OCI-LY7 (cell line): ENCODE measurements around a stretch of chr10.

DNA sequence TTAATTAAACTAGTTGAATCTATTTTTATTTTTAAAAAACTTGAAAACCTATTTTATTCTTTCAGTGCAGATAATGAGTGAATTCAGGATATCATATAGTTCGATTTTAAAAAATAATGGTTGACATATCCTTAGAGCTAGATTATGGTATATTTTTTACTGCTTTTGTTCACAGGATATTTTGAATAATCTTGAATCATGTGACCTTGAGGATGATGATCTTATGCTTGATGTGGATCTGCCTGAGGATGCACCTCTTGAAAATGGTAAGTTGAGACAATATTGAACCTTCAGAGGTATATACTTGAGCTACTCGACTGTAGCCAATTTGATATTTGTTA is 89.2 kb downstream of the CCSER2 start:
- PRO-cap: no peak
- RAMPAGE, long total RNA: no peak

DNA sequence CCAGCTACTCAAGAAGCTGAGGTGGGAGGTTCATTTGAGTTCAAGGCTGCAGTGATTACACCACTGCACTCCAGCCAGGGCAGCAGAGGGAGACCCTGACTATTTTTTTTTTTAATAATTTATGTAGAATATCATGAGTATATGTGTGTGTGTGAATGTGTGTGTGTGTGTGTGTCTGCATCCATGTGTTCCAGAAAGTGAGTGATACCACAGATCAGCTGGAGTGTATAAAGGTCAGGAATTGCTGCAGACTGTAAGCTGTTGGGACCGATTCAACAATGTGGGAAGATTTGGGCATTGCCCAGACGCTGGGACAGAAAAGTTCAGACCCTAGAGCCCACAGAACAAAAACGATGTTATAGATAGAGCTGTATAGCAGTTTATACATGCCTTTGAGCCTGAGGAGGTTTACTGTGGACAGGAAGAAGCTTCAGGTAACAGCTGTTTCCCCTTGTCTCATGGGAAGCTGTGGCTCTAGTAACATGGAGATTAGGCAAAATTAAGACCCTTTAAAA is 435.6 kb downstream of the CCSER2 start:
- PRO-cap: no peak
- RAMPAGE, long total RNA: no peak

DNA sequence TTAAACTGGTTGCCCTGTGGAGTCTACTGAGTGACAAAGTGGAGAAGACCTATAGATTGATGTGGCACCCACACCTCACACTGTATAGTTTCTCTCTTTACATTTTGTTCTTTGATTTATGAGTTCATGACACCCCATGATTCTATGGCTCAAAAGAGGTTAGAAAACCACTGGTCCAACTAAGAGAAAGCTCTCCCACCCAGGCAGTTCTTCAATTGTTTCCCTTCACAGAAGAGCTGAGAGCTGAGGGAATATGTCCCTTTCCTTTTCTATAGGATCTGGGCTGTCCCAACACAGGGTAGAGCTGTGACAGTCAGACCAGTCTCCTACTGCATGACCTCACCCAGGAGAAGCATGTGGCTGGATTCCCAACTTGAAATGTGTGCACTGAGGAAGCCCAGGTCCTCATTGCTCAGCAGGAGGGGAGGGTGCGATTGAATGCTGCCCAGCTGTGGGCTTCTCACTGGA is 508.5 kb downstream of the CCSER2 start:
- PRO-cap: no peak
- RAMPAGE, long total RNA: no peak

- PRO-cap: no peak
- RAMPAGE, long total RNA: no peak
Observed at GRCh38 chr10:84837874-84838299, 509.5 kb downstream of the CCSER2 start.

- PRO-cap: no peak
- RAMPAGE, long total RNA: no peak
Observed at GRCh38 chr10:86244455-86244883, 122.1 kb downstream of the GRID1 start.

DNA sequence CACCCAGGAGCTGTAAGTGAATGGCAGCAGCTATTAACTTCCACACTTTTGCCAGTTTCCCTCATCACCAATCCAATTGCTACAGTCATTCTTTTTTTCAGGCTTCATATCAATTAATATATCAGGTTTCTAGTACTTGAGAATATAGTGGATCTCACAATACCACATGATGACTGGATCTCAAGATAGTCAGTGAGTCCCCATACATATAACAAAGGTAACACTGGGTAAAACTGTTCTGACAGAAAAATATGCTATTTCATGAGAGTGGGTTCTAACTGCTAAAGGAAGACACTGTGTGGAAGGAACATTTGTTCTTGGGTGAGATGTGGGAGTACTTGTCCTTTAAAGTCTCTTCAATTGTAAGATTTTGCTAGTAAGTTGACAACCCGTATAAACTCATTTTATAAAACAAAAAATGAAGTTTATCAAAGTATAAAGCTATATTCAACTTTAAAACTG is 35.6 kb downstream of the WAPL start:
- PRO-cap: no peak
- RAMPAGE, long total RNA: no peak

DNA sequence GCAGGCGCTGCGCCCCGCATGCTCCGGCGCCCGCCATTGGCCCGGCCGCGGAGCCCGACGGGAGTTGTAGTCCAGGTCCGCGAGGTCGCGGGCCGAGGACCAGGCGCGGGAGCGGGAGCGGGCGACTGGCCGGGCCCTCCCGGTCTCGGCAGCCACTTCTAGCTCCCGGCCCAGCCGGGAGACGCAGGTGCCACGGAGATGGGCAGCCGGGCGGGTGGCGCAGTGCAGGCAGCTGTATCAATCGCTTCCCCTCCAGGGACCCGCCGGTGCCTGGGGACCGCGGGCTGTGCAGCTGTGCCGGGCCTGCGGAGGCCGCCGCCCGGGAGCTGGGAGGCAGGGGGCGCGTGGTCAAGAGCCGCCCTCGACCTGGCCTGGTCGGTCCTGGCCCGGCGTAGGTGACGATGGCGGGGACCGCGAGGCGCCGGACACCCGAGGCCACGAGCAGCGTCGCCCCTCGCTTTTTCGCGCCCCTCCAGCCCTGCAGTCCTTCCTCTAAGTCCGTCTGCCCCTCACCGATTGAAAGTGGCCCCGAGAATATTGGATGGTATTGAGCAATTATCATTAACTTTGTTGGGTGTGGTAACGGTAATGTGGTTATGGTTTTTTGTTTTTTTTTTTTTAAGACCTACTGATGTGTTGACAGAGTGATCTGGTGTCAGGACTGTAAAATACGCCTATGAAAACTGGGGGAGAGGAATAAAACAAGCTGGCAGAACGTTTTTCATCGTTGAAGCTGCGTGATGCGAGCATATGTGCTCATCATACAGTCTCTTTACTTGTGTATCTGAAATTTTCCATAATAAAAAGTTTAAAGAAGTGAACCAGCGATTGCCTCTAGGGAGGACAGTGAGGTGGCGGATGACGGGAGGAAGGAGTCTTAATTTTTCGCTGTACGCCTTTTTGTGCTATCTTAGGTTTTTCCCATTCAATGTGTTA is 542 bp upstream of the WAPL start:
- PRO-cap: bidirectional peak, plus-strand start at position 67 of the sequence, minus-strand start outside the sequence; unidirectional peak, minus-strand start at position 518 of the sequence
- RAMPAGE, long total RNA: no peak

GRCh38 chr10:86664538-86665631 is 3.4 kb upstream of the LDB3 start:
- PRO-cap: no peak
- RAMPAGE, long total RNA: no peak

DNA sequence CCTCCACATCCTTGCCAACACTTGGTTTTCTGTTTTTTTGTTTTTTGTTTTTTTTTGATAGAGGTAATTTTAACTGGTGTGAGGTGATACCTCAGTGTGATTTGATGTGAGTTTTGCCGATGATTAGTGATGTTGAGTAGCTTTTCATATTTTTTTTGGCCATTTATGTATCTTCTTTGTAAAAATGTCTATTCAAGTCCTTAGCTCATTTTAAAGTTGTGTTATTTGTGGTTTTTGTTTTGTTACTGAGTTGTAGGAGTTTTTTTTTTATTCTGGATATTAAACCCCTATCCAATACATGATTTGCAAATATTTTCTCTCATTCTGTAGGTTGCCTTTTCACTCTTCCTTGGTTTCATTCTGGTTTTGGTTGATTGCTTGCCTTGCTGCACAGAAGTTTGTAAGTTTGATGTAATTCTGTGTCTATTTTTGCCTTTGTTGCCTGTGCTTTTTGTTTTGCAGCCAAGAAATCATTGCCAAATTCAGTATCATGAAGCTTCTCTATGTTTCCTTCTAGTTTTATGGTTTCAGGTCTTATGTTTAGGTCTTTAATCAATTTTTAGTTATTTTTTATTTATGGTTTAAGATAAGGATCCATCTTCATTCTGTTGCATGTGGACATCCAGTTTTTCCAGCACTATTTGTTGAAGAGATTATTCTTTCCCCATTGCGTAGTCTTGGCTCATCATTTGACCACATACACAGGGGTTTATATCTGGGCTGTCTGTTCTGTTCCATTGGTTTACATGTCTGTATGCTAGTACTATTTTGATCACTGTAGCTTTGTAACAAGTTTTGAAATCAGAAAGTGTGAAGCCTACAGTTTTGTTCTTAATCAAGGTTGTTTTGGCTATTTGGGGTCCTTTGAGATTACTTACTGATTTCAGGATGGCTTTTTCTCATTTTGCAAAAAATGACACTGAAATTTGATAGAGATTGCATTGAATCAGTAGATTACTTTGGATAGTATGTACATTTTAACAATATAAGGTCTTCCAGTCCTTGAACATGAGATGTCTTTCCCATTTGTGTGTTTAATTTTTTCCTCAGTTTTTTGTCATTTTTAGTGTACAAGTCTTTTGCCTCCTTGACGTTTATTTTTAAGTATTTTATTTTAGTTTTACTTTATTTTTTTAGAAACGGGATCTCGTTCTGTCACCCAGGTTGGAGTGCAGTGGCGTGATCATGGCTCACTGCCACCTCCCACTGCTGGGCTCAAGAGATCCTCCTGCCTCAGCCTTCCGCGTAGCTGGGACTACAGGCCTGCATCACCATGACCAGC is 26.5 kb downstream of the BMPR1A start:
- PRO-cap: no peak
- RAMPAGE, long total RNA: no peak

DNA sequence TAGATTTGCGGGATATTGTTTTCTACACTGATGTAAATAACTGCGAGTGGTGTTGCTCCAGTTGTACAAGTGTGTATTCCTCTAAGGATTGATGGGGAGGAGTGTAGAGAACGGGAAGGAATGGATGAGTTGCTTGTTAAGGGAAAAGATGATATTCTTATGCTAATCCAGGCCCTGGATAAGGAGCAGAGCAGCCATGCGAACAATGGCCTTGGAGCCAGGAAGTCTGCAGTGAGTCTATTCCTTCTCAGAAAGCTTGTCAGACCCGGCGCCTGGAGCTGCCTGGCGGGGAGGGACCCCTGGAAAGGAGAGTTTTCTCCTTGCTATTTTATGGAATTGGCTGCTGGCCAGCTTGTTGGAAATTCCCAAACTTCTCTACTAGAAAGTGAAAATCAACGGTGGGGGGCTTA is 89.1 kb downstream of the MMRN2 start:
- PRO-cap: no peak
- RAMPAGE, long total RNA: no peak

- PRO-cap: no peak
- RAMPAGE, long total RNA: no peak
Observed at GRCh38 chr10:86872565-86873235, 84.7 kb downstream of the MMRN2 start.

DNA sequence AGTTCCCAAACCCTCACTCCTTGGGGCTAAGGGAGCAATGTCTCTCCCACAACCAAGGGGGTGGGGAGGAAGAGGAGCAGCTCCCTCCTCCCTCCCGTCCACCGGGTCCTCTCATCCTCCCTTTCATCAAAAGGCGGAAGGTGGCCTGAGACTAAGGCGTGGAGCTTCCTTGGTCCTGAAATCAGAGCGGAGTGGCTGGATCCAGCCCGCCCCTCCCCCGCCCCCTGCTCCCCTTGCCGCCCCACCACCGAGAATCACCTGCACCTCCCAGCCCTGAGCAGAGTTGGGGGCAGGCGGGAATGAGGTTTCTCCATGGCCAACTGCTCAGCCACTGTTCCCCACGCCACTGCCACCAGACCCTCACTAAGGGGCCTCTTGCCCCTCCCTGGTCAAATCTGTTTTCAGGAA is 1.5 kb downstream of the MMRN2 start:
- PRO-cap: no peak
- RAMPAGE, long total RNA: no peak

DNA sequence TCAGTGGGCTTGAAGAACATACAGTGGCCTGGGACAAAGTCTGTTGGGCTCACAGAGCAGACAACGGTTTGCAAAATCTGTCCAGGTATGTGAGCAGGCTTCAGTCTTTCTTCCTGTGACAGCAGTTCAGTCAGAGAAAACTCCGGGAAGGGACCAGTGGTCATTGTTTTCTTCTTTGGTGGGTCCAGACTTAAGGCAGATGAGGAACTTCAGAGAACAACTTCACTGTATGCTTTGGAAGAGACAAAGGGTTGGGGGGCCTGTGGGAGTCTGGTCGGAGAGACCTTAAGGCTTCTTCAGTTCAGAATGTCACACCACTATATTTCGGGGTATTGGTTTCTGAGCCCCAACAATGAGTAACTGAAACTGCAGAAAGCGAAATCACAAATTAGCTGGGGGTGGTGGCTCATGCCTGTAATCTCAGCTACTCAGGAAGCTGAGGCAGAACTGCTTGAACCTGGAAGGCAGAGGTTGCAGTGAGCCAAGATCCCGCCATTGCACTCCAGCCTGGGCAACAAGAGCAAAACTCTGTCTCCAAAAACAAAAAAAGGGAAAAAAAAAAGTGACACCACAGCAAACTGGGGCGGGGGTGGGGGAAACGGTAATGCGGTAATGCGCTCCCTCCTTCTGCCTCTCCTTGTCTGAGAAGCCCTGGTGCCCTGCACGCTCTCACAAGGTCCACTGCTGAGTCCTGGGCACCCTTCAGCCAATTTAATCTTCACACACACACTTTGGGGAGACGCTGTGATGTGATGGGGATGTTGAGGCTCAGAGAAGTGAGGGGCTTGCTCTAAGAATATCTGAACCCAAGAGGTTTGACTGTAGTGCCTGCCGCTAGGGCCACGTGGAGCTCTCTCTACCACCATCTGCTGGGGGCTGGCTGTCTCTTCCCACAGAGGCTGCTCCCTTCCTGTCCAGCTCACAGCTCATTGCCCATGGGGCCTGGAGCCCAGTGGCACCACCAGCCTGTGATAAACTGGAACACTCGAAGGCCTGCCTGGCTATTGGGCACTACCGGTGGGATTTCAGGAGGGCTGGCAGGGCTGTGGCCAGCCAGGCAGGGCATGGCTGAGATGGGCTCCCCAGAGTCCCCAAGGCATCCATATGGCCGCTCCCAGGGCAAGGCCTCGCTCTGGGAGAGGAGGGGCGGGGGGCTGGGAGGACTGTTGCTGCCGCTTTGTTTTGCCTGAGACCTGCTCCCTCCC is 2.0 kb upstream of the ADIRF start:
- PRO-cap: no peak
- RAMPAGE, long total RNA: no peak

- PRO-cap: no peak
- RAMPAGE, long total RNA: no peak
Observed at GRCh38 chr10:87082910-87083660, 11.6 kb downstream of the GLUD1 start.

DNA sequence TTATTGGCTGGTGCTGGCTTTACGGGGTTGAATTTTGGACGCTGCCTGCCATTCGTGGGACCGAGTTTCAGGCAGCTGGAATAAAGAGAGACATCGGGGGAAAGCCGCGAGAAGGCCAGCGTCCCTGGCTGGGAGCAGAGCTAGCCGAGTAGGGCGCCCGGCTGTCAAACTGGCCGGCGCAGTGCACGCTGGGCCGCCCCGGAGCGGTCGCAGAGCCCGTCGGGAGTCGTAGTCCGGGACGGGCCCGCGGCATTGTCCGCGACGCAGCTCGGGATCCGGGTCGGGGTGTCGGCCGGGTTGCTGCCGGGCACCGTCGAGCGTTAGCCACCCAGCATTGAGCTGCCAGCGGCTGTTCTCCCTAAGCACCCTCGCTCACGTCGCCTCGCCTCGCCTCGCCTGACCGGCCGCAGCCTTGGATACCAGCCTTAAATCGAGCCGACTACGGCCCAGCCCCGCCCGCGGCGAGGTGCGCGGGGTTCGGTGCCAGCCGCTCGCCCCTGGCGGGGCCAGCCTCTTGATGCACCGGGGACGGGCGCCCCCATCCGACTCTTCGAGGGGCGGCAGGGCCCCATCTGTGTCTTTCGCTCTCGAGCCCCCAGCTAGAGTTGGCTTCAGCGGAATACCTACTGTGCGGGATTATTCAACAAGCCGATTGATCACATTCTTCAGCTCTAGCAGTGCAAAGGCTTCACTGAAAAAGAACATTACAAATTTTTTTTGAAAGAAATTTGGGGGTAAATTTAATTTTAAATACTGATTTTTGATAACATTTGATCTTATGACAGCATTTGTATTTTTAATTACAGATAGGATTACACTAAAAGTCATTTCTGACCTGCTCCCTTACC is 14.6 kb upstream of the NUTM2D start:
- PRO-cap: bidirectional peak, plus-strand start at position 252 of the sequence, minus-strand start outside the sequence; unidirectional peak, minus-strand start at position 516 of the sequence
- RAMPAGE, long total RNA: no peak

- PRO-cap: no peak
- RAMPAGE, long total RNA: no peak
Observed at GRCh38 chr10:87532373-87532681, 27.6 kb downstream of the MINPP1 start.

DNA sequence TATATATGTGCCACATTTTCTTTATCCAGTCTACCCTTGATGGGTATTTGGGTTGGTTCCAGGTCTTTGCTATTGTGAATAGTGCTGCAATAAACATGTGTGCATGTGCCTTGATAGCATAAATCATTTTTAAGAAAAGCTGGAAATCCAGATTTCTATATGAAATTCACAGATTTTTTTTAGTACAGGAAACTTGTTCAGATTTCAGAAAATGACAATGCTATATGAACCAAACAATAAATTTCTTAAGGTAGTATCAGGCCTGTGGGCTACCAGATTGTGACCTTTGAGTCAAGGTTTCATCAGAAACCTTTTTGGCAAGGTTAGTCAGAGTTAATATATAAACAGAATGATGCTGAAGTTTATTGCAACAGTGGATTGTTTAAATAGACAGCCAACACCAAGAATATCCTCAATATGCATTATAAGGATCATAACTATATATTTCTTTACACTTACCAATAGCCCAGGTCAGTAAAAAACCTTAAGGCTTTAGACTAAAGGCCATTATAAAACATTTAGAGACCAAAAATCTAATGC is 68.7 kb upstream of the PAPSS2 start:
- PRO-cap: no peak
- RAMPAGE, long total RNA: no peak

DNA sequence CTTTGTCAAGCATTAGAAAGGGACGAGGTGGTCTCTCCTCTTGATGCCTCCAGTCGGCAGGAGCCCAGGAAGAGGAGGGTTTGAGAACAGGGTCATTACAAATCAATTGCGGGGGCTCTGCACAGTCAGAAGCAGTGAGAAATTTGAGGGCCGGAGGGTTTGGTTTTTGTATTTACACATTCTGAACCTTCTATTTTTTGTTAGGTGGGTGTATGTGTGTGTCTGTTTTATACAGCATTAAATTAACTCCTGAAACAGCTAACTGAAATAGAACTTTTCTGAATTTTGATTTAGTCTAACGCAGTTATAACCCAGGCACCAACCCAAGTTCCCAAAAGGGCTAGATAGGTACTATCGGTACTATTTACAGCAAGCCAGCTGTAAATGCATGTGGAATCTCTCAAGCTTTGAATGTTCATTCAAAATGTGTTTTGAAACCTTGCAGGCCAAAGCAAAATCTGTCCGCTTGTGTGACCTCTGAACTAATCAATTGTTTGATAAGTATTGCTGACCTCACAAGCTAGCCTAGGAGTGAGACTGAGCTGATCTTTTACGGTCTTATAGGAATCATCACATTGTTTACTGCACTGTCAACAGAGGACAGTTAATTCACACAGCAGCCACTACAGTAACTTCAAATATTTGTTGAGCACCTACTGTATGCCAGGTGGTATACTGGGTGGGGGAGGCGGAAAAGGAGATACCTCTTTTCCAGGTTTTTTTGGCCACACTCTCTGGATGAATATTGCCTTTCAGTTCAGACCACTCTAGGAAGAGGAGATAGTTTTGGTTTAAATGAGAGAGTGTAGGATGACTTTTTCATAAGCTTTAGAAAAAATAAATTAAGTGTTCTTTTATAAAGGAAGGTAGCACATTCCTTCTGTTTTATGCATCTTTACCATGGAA is 2.1 kb downstream of the PAPSS2 start:
- PRO-cap: no peak
- RAMPAGE, long total RNA: no peak

GRCh38 chr10:87701530-87702122 is 41.9 kb downstream of the PAPSS2 start:
- PRO-cap: no peak
- RAMPAGE, long total RNA: no peak

DNA sequence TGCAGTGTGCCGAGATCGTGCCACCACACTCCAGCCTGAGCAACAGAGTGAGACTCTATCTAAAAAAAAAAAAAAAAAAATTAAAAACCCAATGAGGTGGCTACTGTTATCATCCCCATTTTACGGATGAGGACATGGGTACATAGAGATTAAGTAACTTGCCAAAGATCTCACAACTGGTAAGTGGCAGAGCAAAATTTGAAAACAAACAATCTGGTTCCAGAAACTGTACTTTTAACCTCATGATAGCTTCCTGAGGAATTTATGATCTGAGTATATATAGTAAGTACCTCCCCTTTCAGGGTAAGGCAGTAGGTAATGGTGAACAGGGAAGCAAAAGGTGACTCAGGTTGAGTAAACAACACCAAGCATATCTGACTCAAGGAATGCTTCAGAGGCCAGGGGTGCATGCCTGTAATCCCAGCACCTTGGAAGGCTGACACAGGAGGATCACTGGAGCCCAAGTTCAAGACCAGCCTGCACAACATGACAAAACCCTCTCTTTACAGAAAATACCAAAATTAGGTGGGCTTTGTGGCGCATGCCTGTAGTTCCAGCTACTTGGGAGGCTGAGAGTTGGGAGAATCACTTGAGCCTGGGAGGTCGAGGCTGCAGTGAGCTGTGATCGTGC is 21.1 kb downstream of the KLLN start:
- PRO-cap: no peak
- RAMPAGE, long total RNA: no peak